Measurements from ENCODE around the gene SCARB2.

DNA sequence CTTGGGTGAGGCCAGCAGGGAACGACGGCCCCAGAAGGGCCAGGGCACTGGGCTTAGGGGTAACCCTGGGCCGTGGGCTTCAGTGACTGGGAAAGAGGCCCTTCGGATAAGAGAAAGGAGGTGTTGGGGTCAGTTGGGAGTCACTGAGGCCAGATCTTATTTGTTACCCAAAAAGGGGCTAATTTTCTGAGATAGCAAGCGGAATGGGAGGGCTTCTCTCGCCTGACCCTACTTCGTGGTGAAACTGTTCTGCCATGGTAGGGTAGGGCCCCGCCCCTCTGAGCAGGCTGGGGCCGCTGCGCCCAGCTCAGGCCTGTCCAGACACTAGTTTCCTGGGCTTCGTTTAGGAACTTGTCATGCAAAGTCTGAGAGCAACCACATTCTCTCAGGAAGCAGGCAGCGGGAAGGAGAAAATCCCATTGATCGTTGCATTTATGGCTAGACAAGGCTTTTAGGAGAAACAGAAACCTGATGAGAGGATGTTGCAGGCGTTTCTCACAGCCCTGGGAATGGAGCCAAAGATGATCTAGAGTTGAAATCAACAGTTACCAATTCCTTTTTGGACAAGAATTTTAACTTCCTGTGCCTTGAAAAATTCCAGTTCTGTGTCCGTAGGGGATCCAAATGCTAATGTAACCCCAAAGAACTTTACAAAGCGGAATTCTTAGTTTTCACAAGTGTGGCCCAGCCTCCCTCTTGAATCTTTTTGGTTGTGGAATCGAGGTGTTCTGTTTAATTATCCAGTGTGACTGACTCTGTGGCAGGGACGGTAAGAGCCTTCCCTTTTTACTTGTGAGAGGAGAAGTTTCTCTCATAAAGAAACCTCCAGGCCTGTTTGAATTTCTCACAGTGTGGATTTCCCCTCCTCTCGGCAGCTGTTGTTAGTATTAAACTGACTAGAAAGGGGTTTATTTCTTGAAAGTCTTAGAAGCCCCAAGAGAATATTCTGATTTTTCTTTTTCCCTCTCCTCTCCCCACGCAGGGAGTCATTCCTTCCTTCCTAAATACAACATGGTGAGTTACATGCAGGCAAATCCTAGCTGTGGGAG lies 4.5 kb upstream of the CXCL9 start:
- PRO-cap, 2 experiments = no peak in any of the 2 experiments

GRCh38 chr4:76174003-76174579 lies 25.9 kb upstream of the NUP54 start:
- PRO-cap, 2 experiments = no peak in any of the 2 experiments

DNA sequence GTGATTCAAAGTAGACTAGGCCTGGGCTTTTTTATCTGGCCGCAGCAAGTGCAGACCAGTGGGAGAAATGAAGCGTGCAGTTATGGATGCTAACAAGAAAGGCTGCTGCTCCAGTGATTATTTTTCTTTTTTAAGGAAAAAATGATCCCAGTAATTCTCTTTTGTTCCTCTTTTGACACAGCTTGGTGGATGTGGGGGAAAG lies 1.3 kb downstream of the SCARB2 start:
- PRO-cap, 2 experiments = peak in 1 of 2 experiments; most common minus-strand start position 68 of the sequence (in 1)

GRCh38 chr4:76213407-76214387 lies at the start of gene SCARB2:
SCARB2 (minus strand) TSS chr4:76213824.
- PRO-cap, 2 experiments = peak in 2 of 2 experiments; most common plus-strand start chr4:76214076 (in 2); most common minus-strand start chr4:76213595 (in 2)

GRCh38 chr4:76569326-76569620 lies 134.2 kb downstream of the SHROOM3 start:
- PRO-cap, 2 experiments = no peak in any of the 2 experiments

- PRO-cap, 2 experiments = no peak in any of the 2 experiments
Observed at GRCh38 chr4:76623244-76623618, 188.2 kb downstream of the SHROOM3 start.

DNA sequence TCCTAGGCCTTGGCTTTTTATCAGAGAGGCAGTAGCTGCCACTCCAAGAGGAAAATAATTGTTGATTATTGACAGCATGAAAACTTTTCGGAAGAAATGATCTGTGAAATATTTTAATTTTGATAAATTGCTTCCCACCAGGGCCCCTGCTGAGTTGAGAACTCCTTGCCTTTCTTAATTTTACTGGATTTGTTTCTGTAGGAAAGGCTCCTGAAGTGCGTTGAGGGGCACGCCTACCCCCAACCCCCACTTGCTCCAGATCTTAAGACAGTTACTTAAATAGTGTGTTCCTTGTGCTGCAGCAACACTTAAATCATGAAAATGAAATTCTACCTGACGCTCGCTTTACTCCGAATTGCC lies 208.1 kb downstream of the SOWAHB start:
- PRO-cap, 2 experiments = no peak in any of the 2 experiments

DNA sequence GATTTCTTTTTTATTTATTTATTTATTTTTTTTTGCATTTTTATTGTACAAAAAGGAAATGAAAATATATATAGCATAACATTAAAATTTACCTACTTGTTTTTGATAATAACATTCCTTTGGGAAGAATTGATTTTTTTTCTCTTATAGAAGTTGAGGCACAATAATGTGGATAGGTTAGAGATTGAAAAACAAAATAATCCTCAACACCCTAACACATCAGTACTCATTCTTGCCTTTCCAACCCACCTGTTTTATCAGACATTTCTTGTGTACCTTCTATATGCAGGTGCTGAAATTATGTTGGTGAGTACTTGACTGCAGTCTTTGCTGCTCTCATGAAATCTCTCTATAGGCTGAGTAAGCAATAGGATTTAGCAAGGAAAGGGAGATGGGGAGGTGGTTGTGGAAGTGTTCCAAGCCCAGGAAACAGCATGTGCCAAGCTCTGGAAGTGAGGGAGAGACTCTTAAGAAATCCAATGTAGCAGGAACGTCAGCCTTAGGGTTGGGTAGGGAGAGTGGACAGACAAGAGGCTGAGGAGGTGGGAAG lies 5.5 kb downstream of the SEPTIN11 start:
- PRO-cap, 2 experiments = no peak in any of the 2 experiments

DNA sequence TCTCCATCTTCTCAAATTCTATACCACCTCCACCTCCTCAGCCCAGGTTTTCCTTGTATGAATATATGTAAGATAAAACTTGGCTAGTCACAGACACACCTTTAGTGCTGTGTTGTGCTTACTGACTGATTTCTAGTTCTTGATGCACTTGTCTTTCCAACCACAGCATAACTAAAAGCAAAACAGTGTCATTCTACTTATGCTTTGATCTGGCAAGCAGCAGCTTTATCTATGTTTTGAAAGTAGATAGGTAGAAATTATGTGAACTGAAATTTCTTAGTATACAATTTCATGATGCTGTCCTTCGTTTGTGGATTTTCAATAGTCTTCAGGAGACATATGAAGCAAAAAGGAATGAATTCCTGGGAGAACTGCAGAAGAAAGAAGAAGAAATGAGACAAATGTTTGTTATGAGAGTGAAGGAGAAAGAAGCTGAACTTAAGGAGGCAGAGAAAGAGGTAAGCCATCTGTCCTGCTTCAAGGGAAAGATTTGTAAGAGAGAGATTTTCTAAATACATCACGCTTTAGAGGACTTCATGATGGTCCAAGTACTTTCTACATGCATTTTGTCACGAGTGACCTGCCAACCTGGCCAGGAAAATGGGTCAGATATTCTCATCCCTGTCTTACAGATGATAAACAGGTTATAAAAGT lies 47.4 kb downstream of the CCNI start:
- PRO-cap, 2 experiments = no peak in any of the 2 experiments

DNA sequence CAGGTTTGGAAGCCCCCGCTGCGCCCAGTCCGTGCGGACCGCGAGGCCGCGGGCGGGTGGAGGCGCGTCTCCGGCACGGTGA lies 263 bp downstream of the CCNG2 start:
- PRO-cap, 2 experiments = no peak in any of the 2 experiments

DNA sequence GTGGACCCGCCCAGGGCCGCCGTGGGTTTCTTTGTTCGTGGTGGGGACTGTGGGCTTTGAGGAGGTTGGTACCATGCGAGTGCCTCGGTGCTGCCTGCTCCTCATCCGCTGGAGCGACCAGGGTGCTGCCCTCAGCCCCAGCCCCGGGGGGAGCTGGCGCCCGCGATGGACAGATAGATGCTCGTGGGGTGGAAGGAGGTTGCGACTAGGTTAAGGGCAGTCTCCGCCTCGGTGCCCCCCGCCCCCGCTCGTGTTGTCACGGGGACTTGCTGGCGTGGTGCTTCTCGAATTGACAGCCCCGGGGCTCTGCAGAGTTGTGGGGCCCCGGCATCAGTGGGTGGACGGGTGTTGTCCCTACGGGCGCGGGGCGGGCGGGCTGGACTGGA lies 497 bp downstream of the CCNG2 start:
- PRO-cap, 2 experiments = no peak in any of the 2 experiments

- PRO-cap, 2 experiments = no peak in any of the 2 experiments
Observed at GRCh38 chr4:77434211-77434705, 171.4 kb upstream of the CXCL13 start.

- PRO-cap, 2 experiments = no peak in any of the 2 experiments
Observed at GRCh38 chr4:77519330-77519608, 86.4 kb upstream of the CXCL13 start.

DNA sequence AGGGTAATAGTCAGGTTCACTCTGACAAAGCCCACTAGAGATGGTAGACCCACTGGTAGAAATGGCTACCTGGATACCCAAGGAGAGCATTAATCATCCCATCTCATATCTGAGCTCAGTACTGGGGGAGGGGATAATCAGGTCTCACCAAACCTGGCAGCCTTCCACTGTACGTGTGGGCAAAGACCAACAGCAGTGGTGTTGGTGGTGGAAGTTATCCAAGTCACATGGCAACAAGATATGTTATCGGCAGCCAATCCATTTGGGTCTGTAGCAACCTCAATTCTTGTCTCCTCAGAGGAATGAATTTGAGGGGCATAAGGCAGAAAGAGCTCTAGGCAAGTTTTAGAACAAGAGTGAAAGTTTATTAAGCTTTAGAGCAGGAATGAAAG lies 67.0 kb upstream of the CXCL13 start:
- PRO-cap, 2 experiments = no peak in any of the 2 experiments

GRCh38 chr4:77741541-77742188 lies 77.5 kb downstream of the CNOT6L start:
- PRO-cap, 2 experiments = no peak in any of the 2 experiments

- PRO-cap, 2 experiments = no peak in any of the 2 experiments
Observed at GRCh38 chr4:77801761-77802198, 17.4 kb downstream of the CNOT6L start.

DNA sequence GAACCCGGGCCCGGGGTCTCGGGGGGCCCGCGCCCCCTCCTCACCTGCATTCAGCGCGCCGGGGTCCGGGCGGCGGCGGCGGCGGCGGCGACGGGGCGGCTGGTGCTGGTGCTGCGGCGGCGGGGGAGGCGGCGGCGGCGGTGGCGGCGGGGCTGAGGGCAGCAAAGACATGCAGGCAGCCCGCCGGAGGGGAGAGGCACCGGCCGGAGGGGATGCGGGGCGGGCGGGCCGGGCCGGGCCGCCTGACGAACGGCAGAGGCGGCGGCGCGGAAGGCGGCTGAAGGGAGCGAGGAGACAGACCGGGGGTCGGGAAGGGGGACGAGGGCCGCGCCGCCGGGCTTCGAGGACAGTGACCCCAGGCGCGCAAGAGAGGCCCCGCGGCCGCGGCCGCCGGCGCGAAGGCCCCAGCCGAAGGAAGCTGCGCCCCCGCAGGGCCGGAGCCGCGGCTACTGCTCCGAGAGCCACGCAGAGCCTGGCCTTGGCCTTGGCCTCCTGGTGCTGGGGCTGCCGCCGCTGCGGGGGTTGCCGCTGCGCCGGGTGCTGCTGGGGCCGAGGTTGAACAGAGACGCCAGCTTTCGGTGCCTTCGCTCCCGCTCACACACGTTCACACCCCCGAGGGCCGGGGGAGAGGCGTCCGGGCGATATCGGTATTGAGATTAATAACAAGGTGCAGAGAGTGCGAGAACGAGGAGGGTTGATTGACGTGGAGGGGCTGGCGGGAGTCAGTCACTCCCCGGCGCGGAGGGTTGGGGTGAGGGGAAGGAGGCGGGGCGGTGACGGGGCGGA lies 571 bp upstream of the CNOT6L start:
- PRO-cap, 2 experiments = peak in 2 of 2 experiments; most common minus-strand start position 658 of the sequence (in 1)

GRCh38 chr4:78622300-78623035 lies 70.9 kb downstream of the ANXA3 start:
- PRO-cap, 2 experiments = no peak in any of the 2 experiments

- PRO-cap, 2 experiments = no peak in any of the 2 experiments
Observed at GRCh38 chr4:78781771-78782662, 5.9 kb downstream of the BMP2K start.

GRCh38 chr4:78787172-78788066 lies 11.3 kb downstream of the BMP2K start:
- PRO-cap, 2 experiments = peak in 1 of 2 experiments; most common plus-strand start chr4:78787846 (in 1)

All from Metastatic Liver Carcinoma in the Adrenal Gland (tissue), 2 donors.